Measurements from ENCODE around the genes TBX22, CYLC1, RPS6KA6 and ZNF711.

GRCh38 chrX:77635811-77636208, 150.2 kb downstream of the ATRX start:
- PRO-cap, 3 experiments = no peak in any of the 3 experiments
- RAMPAGE, long total RNA = no peak

GRCh38 chrX:77681342-77681909, 104.6 kb downstream of the ATRX start:
- PRO-cap, 3 experiments = no peak in any of the 3 experiments
- RAMPAGE, long total RNA = no peak
- RRBS, 2 experiments = no CpG with 5 or more reads among the region's 1 CpG

GRCh38 chrX:78107309-78107787, 3.3 kb downstream of the PGK1 start:
- PRO-cap, 3 experiments = no peak in any of the 3 experiments
- RAMPAGE, long total RNA = no peak
- RRBS, 2 experiments = no CpG with 5 or more reads among the region's 3 CpGs

DNA sequence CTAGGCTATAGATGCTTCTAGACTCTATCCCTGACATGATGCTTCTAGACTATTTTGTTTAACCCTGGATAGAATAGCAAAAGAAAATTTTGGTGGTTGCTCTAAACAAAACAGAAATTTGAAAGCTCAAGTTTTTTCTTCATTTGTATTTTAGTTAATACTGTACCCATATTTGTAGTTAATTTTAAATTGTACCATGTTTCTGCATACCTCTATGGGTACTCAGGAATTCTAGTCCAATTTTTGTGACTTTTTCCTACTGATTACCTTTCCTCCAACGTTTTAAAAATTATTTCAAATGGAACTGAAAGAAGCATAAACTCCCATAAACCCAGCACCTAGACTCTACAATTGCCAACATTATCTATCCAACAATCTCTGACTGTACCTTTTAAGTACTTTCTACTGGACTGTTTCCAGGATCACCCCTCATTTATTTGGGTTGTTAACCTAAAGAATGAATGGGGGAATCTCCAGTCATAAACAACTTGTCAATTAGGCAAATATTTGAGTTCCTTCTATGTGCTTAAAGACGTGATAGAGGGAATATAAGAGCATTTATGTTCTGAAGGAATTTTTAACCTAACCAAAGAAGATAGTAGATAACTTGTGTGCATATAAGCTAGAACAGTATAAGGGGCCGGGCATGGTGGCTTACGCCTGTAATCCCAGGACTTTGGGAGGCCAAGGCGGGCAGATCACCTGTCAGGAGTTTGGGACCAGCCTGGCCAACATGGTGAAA, 11.7 kb downstream of the TAF9B start:
- PRO-cap, 3 experiments = no peak in any of the 3 experiments
- RAMPAGE, long total RNA = no peak
- RRBS, 2 experiments = no CpG with 5 or more reads among the region's 5 CpGs

DNA sequence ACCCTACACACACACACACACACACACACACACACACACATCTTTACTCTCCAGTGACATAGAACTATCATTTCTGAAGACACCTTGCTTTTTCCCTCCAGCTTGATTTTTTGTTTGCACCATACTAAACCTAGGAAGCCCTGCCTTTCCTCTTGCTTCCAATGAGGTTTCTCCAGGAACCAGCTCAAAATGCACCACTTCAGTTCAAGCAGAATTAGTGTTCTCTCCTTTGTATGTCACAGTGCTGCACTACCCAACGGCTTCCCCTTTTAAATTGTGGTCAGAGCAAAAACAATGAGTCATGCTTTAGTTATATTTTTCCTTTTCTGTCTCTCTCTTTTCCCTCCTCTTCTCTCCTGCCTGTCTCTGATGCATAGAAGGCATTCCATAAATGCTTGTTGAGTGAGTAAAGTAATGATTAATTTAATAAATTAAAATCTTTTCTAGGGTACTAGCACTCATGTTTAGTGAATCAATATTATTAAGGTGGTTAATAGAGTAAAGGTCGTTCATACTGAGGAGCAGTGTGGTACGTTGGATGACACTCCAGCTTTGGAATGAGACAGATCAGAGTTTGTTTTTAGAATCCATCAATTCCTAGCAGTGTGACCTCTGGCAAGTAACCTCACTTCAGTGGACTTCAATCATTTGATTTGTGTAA, 5.9 kb downstream of the RTL3 start:
- PRO-cap, 3 experiments = no peak in any of the 3 experiments
- RAMPAGE, long total RNA = no peak
- RRBS, 2 experiments = no CpG with 5 or more reads among the region's 3 CpGs

- PRO-cap, 3 experiments = no peak in any of the 3 experiments
- RAMPAGE, long total RNA = no peak
- RRBS, 2 experiments = no CpG with 5 or more reads among the region's 4 CpGs
These were observed 48.3 kb upstream of the GPR174 start for GRCh38 chrX:79096006-79096788.

- PRO-cap, 3 experiments = no peak in any of the 3 experiments
- RAMPAGE, long total RNA = no peak
- RRBS, 2 experiments = no CpG with 5 or more reads among the region's 1 CpG
These were observed 108.1 kb downstream of the ITM2A start for GRCh38 chrX:79258939-79259466.

- PRO-cap, 3 experiments = no peak in any of the 3 experiments
- RAMPAGE, long total RNA = no peak
- RRBS, 2 experiments = no CpG with 5 or more reads among the region's 1 CpG
These were observed 107.7 kb downstream of the ITM2A start for GRCh38 chrX:79259467-79259777.

DNA sequence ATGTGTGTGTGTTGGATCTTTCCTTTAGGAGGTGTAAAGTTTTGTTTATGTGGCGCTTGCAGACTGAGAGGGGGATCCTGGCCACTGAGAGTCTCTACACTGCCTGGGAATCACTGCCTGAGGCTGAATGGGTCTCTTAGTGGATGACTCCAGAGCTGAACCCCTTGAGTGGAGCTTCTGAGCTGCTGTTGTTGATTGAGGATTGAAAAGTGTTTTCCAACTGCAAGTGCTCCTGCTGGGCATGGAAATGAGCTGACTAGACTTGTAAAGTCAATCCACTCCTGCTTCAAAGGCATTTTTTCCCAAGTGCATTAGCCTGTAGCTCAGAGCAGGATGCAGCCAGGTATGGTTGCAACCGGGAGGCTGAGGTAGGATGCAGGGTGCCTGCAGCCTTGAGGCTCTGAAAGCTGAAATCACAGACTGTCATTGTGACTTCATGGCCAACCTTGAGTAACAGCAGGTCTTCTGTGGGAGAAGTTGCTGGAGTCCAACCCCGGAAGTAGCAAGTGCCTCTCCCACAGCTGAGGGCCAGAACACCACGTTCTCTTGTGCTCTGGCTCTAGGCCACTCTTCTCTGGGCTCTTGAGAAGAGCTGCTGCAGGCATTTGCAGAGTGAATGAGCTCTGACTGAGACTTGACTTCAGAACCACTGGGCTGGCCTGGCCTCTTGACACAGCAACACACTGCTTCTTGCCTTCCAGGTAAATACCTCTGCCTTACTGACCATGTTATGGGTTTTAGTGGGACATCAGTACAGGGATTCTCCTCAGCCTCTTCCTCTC, at the start of gene TBX22:
TBX22 (plus strand) TSS at position 567 of the 782 bp plus-strand sequence.
- PRO-cap, 3 experiments = no peak in any of the 3 experiments
- RAMPAGE, long total RNA = no peak
- RRBS, 2 experiments = 31% methylated on average over 2 of the region's 4 CpGs; no CpG with 5 or more reads in 1 of the 2 experiments

GRCh38 chrX:80512766-80513204, 92.5 kb downstream of the TENT5D start:
- PRO-cap, 3 experiments = no peak in any of the 3 experiments
- RAMPAGE, long total RNA = no peak
- RRBS, 2 experiments = no CpG with 5 or more reads among the region's 5 CpGs

DNA sequence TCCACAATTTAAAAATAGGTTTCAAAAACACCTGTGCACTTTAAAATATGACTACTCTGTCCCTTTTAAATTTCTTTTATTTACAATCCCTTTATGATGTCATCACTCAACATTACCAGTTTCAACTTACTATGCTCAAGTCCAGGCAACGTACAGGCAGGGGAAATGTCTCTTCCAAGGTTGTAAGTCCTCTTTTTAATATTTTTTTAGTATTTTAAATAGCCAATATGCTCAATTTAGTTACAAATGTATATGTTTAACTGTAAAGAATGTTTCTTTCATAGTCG, at the start of gene CYLC1:
CYLC1 (plus strand) TSS at position 129 of the 287 bp plus-strand sequence.
- PRO-cap, 3 experiments = no peak in any of the 3 experiments
- RAMPAGE, long total RNA = no peak
- RRBS, 2 experiments = no CpG with 5 or more reads among the region's 2 CpGs

DNA sequence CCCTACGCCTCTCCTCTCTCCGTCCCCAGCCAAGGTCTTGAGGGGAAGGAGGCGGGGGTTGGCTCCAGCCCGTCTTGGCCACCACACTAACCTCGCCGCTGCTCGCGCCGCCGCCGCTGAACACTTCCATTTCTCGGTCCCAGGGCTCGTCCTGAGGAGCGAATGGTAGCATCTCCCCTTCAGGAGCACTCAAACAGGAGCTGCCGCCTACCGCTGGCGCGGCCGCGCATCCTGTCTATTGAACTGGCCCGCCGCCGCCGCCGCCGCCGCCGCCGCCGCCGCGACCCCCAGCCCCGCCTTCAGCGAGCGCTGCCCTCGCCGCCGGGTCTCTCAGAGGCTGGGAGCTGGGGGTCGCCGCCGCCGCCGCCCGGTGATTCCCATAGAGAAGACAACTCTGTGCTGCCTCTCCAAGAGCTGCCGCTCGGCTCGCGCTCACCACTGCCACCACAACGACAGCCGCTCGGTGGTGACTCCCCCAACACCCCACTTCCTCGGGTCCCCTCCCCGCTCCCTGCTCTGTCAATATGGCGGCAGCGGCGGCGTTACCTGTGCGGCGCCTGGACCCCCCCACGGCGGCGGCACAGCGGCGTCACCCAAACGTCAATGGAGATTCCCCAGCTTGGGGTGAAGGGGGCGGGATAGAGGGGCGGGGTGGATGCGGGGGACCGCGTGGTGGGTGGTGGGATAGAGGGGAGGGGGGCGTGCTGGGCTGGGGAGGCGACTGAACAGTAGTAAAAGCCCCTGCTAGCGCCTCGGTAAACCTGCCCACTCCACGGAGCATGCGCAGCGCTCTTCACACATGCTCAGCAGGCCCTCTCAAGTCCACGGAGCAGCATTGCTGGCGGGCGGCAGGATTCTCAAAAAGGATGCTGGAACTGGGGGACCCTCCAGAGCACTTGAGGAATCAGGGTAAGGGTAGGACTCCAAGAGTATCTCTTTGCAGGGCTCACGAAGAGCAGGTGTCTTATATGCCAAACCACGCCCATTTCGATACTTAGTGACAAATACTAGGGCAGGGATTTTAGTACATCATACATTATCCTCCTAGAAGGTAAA, at the start of gene RPS6KA6:
RPS6KA6 (minus strand) TSS at position 472 of the 1,056 bp plus-strand sequence.
- PRO-cap, 3 experiments = no peak in any of the 3 experiments
- RAMPAGE, long total RNA = no peak
- RRBS, 2 experiments = 5 to 24% methylated on average over 7 of the region's 83 CpGs

DNA sequence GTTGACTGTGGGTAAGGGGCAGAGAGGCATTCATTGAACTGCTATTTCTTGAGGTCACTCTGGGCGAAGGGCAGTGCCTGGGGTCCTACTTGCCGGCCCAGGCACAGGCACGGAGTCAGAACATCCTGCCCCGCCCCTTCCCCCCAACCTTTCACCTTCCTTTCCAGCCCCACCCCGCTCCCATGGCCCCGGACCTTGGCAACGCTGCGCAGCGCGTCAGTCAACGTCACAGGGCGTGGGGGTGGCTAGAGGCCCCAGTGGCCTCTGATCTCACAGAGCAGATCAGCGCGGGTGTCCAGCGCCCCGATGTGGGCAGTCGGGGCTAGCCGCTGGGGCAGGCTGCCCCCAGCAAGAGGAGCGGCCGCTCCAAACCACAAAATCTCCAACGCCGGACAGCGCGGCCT, 69.8 kb upstream of the APOOL start:
- PRO-cap, 3 experiments = no peak in any of the 3 experiments
- RAMPAGE, long total RNA = no peak
- RRBS, 2 experiments = 53 to 81% methylated on average over 5 to 7 of the region's 24 CpGs

DNA sequence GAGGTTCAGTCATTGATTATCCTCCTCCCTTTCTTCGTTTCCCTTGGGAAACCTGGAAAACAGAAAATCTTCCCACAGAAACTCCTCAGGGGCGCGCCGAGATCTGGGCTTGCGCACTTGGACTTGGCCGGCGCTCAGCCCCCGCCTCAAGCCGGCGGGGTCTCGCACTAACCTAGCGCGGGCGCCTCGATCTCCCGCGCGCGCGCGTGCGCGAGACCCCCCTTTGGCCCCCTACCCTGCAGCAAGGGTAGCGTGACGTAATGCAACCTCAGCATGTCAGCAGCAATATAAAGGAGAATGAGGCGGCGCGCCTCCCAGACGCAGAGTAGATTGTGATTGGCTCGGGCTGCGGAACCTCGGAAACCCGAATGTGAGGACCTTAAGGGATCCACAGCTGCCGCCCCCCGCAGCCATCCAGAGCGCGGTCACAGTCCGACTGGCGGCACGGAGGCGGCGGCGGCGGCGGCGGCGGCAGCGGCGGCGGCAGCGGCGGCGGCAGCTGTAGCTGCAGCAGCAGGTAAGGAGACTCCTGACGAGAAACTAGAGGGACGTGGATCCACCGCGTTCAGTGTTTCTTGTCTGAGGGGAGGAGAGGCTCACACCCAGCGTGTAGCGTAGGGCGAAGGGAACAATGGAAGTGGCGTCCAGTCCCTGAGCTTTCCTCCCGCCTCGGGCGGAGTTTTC, at the start of gene ZNF711:
ZNF711 (plus strand) TSS at position 317 of the 684 bp plus-strand sequence.
- PRO-cap, 3 experiments = peak in 1 of 3 experiments; most common plus-strand start position 317 of the sequence (in 1)
- RAMPAGE, long total RNA = start-site peak on the minus strand centred at position 90 of the sequence, 72 bp wide, 21 and 6 reads in 2 replicates
- RRBS, 2 experiments = no CpG with 5 or more reads among the region's 64 CpGs

GRCh38 chrX:85903604-85903981, 143.8 kb downstream of the CHM start:
- PRO-cap, 3 experiments = no peak in any of the 3 experiments
- RAMPAGE, long total RNA = no peak
- RRBS, 2 experiments = no CpG with 5 or more reads among the region's 3 CpGs

DNA sequence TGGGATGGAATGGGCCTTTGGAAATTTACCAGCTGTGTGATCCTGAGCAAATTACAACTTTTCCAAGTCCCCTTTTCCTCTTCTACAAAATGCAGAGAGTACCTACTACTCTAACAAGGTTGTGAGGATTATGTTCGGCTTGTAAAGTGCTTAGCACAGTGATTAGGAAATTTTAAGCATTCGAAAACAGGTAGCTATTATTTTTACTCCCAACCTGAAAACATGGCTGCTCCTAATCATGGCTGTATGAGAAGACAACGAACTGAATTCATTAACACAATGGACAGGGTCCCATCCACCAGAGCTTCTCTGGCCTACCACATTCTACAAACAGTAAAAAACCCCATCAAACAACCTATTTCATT, 1.1 kb downstream of the CHM start:
- PRO-cap, 3 experiments = no peak in any of the 3 experiments
- RAMPAGE, long total RNA = no peak
- RRBS, 2 experiments = no CpG with 5 or more reads among the region's 3 CpGs

- PRO-cap, 3 experiments = no peak in any of the 3 experiments
- RAMPAGE, long total RNA = no peak
- RRBS, 2 experiments = no CpG with 5 or more reads among the region's 9 CpGs
These were observed 210.9 kb downstream of the KLHL4 start for GRCh38 chrX:87728445-87728953.

DNA sequence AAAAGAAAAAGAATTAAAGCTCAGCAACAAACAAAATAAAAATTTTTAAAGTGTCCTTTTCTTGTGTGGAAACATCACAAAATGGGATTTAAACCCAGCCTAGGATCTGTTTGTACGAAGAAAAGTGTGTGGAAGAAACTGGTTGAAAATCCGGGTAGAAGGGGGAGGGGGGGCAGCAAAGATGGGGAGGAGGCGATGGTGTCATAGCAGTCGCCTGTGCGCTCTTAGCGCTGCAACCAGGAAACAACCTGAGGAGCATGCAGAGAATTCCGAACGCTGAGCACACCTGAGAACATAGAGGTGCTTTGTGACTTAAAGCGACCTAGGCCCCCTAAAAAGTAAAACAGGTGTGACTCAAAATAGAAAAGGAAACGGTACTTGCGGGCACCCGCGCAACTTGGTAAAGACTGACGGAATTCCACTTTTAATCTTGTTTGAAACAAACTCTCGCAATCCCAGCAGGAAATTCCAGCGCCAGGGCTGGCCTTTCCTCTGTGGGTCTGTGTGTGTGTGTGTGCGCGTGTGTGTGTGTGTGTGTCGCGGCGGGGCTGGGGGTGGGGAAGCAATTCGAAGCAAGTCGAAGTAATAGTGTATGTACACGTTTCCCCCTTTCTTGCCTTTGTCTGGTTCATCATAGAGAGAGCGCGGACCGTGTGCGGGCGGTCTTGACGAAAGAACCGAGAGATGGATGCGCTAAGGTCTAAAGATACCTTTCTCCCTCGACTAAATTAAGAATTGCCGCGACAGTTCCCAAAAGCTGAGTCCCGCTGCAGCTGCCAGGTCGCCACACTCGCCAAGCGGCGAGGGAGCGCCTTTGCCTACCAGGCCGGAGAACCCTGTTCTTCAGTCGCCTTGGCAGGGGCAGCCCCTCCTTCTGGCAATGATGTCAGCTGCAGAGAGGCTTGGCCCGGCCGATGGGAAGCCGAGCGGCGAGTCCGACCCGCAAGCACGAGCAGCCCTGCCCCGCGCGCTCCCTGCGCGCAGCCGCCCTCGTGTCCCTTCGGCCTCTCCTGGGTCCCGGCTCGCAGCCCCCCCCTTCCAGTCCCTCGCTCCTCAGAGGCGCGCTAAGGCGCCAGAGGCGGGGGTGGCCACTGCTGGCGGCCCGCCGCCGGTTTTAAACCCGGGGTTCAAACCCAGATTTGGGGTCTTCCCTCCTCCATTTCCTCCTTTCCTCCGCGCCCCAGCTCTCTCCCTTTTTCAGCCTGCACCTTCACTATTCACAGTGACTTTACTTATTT, 2.4 kb downstream of the PCDH11X start:
- PRO-cap, 3 experiments = no peak in any of the 3 experiments
- RAMPAGE, long total RNA = no peak
- RRBS, 2 experiments = 3 to 6% methylated on average over 4 to 6 of the region's 73 CpGs

DNA sequence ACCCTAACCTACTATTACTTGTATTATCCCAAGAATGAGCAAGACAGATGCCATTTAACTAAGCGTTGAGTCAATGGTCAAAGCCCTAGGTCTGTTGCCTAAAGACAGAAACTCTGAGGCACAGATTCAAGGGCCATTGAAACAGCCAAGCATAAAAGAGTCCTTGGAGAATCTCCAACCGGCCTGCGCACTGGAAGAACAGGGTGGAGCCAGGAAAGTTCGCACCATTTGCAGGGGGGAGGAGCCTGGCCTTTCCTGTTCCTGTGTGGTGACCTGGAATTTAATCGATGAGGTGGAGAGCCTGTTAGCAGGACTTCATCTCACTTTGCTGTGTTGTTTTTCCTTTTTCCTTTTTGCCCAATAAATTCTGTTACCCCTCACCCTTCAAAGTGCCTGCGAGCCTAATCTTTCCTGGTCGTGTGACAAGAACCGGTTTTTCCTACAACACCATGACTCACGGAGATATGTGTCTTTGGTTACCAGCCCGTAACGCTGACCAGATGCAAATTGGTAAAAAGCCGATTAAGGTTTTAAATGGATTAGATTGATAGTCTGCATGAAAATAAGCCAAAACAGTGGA, 146.3 kb upstream of the DIAPH2 start:
- PRO-cap, 3 experiments = no peak in any of the 3 experiments
- RAMPAGE, long total RNA = no peak
- RRBS, 2 experiments = no CpG with 5 or more reads among the region's 12 CpGs

DNA sequence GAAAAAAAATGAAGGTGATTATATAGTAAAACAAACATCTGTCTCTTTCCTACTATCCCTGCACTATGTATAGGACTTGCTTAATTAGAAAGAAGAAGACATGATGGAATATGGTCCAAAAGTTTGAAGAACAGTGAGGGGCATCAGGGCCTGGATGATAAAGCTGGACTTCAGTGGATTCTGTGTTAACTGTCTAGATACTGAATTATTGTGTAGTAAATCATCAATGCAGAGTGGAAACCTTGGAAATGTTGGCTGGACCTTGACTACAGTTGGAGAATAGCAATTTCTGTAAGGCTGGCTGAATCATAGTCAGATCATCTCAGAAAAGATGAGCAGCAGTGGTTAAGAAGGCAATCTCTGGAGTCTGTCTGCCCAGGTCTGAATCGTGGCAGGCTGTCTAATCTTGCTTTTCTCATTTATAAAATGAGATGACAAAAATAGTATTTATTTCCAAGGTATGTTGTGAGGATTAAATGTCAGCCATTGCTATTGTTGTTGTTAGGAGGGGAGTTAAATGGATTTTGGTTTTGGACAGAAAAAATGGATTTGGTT, 99.0 kb upstream of the RPA4 start:
- PRO-cap, 3 experiments = no peak in any of the 3 experiments
- RAMPAGE, long total RNA = no peak
- RRBS, 2 experiments = no CpG with 5 or more reads among the region's 1 CpG